Cardiac fibroblast (primary cell): ENCODE data around the gene POMGNT1.

- RRBS, result no CpG with 5 or more reads among the region's 5 CpGs
These were observed 53.9 kb downstream of the TOE1 start for GRCh38 chr1:45393815-45394423.

- RRBS, result no CpG with 5 or more reads among the region's 4 CpGs
These were observed 61.4 kb downstream of the TESK2 start for GRCh38 chr1:45429582-45429935.

- RRBS, result 76% methylated on average over 3 of the region's 20 CpGs
These were observed 8.2 kb downstream of the MMACHC start for GRCh38 chr1:45507872-45509202.

DNA sequence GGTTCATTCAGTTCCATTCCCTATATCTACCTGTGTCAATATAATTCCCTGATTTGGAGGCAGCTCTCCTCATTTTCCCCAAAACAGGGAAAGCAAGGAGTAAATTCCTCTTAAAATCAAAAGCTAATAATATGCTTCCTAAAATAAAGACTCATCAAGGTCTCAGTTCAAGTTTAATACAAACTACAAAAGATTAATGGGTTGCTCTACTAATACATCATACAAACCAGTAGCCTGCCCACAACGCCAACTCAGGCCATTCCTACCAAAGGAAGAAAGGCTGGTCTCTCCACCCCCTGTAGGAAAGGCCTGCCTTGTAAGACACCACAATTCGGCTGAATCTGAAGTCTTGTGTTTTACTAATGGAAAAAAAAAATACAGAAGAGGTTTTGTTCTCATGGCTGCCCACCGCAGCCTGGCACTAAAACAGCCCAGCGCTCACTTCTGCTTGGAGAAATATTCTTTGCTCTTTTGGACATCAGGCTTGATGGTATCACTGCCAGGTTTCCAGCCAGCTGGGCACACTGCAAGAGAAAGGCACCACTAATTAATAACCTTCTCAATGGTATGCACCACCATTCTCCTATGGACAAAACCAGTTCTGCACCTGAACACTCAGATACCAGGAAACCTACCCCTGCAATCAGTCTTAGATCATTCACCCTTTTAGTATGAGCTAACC, 10.7 kb downstream of the PRDX1 start:
- RRBS, result no CpG with 5 or more reads among the region's 4 CpGs

DNA sequence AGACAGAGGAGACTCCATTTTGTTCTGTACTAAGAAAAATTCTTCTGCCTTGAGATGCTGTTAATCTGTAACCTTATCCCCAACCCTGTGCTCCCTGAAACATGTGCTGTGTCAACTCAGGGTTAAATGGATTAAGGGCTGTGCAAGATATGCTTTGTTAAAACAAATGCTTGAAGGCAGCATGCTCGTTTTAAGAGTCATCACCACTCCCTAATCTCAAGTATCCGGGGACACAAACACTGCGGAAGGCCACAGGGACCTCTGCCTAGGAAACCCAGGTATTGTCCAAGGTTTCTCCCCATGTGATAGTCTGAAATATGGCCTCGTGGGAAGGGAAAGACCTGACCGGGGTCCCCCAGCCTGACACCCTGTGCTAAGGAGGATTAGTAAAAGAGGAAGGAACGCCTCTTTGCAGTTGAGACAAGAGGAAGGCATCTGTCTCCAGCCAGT, 8.1 kb downstream of the PRDX1 start:
- RRBS, result no CpG with 5 or more reads among the region's 6 CpGs

DNA sequence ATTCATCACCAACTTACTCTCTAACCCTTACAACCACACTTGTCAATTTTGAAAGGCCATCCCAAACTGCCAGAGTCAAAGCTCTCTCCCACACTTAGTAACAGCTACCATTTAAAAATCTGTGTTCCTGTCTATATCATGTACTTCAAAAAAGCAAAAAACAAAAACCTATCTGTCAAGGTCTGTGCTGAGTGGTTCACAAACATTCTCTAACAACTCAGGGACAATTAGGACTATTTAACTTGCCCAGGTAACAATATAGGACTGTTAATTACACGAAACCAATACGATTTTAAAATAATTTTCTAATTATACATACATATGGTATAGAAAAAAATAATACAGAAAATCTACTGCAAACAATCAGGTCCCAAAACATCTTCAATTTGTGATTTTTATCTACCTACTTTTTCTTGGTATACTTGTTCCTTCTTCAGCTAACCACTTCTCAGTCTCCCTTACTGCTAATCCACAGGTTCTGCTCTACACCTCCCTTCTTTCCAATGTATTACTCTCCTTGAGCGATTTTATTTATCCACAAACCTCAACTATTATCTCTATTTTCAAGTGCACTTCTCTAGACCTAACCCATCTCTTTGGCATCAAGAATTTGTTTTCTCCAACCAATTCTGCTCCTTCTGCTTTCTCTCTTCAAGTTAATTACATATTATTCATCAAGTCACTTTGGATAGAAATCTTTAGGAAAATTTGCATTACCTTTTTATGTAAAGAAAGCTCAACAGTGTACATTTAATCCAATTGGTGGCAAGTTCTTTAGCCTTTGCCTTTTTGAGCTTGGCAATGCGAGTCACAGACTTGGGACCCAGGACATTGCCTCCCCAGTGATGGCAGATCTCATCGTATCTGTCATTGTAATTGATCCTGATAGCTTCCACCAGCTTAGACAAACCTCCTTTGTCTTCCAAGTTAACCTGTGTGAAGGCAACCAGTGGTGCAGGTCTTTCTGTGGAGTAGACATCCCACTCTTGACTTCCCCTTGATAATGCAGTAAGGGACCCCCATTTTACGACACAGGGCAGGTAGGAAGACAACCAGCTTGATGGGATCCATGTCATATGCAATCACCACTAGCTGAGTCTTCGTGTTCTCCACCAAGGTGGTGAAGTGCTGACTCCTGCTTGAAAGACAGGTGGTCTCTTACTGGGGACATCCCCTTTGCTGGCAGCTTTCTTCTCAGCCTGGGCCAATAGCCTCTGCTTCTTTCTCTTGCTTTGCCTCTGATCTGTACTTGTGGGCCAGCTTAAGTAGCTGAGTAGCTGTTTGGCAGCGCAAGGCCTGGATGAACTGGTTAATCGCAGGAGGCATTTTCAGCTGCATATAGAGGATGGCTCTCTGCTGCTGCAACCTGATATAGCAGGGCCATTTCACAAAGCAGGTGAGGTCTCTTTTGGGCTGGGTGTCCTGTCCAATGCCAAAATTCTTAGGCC, 26.9 kb upstream of the CCDC17 start:
- RRBS, result no CpG with 5 or more reads among the region's 9 CpGs

DNA sequence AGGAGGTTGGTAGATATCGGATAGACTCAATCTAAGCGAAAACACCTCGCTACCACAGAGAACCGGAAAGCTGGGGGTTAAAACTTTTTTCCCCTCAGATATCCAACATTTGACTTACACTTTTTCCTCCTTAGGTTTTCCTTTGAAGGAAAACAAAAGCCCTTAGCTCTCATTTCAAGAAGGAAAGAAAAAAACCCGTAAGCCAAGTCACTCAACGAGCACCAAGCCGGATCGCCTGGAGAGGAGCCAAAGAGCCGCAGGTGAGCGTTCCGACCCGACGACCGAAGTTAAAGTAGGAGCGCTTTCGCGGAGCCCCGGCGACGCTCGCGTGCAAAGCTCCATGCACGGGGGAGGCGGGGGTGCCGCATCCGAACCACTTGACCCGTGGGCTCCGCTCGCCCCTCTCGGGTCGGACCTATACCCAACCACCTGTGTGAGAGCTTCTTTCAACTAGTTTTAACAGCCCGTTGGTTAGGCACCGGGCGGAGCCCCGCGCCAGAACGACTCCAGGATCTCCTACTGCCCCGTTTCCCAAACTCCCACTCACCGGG, 393 bp downstream of the GPBP1L1 start:
- RRBS, result 1% methylated on average over 15 of the region's 39 CpGs

DNA sequence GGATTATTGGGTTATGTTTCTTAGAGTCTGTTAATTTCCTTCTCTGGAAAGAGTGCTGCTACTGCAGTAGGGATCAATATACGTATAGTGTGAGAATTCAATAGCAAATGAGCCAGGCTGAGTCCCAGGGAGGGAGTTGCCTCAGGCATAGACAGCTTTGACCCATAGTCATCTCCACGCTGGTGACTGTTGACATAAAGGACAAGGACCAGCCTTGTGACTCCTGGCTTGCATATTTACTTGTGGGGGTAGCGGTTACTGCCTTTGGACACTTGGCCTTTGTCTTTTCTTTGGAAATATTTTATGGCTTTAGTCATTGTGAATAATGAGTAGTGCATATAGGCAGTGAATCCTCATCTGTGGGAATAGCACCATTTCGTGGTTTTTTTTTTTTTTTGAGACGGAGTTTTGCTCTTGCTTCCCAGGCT, 68.7 kb downstream of the MAST2 start:
- RRBS, result no CpG with 5 or more reads among the region's 5 CpGs

DNA sequence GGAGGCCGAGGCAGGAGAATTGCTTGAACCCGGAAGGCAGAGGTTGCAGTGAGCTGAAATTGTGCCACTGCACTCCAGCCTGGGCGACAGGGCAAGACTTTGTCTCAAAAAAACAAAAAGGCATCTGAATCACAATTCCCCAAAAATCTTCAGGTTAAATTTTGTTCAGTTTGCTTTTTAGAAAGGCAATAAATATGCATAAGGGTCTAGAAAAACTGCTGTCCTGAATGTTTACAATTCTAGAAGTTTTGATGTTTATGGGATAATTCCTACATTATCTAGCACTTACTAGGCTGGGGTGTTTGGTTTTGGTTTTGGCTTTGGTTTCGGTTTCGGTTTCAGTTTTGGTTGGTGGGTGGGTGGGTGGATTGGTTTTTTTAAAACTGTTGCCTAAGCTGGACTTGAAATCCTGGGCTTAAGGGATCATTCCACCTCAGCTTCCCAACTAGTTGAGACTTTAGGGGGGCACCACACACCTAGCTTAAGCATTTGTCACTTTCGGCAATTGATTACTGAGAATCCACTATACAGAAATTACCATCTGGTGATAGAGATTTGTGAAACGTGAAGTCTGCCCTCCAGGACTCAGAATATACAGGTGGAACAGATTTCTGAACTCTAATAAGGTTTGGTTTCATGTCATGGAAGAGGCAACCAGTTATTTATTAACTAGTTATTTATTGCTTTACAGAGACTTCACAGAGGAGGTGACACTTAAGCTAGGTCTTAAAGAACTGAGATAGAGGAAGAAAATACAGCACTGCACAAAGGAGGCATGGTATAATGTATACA, 69.8 kb downstream of the PIK3R3 start:
- RRBS, result no CpG with 5 or more reads among the region's 7 CpGs

DNA sequence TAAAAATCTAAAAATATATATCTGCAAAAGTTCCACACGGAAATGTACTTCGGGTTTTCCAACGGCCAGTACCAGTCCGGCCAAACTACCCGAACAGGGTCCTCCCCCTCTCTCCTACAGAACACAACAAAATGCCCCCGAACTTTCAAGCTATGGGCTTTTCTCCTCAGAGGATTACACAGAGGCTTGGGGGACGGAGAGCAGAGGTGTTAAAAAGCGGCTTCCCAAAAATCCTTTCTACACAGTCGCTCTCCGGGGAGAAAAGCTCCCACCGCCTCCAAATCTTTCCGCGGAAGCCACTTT, 463 bp downstream of the PIK3R3 start:
- RRBS, result no CpG with 5 or more reads among the region's 13 CpGs

GRCh38 chr1:46173192-46173995, 1.5 kb upstream of the TSPAN1 start:
- RRBS, result no CpG with 5 or more reads among the region's 9 CpGs

DNA sequence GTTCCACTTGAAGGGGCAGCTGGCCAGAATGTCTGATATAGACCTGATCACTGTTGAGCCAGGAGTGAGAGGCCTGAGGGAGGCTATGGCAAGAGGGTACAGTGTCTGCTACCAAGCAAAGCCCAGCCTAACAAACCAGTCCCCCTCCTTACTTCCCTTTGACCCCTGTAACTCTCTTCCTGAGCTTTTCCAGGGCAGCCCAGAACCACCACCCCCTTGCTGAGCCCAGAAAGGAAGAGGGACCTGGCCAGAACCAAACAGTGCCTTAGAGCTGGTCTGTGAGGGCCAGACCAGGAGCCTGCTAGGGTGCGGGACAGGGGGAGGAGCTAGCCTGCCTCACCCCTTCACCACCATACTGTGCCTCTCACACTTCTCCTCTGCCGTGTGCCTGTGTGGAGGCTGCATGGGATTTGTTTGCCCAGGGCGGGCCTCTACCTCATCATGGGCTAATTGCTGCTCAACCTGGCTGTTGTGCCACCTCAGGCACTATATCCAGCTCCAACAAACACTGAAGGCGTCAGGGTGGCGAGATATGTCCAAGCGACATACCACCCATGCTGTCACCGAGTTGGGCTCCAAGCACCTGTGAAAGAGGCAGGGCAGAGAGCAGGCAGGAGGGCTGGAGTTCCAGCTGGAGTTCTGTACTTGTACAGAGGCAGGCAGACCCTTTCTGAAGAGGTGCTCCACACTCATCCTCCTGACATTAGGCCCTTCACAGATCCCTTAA, 10.8 kb downstream of the POMGNT1 start:
- RRBS, result no CpG with 5 or more reads among the region's 7 CpGs

DNA sequence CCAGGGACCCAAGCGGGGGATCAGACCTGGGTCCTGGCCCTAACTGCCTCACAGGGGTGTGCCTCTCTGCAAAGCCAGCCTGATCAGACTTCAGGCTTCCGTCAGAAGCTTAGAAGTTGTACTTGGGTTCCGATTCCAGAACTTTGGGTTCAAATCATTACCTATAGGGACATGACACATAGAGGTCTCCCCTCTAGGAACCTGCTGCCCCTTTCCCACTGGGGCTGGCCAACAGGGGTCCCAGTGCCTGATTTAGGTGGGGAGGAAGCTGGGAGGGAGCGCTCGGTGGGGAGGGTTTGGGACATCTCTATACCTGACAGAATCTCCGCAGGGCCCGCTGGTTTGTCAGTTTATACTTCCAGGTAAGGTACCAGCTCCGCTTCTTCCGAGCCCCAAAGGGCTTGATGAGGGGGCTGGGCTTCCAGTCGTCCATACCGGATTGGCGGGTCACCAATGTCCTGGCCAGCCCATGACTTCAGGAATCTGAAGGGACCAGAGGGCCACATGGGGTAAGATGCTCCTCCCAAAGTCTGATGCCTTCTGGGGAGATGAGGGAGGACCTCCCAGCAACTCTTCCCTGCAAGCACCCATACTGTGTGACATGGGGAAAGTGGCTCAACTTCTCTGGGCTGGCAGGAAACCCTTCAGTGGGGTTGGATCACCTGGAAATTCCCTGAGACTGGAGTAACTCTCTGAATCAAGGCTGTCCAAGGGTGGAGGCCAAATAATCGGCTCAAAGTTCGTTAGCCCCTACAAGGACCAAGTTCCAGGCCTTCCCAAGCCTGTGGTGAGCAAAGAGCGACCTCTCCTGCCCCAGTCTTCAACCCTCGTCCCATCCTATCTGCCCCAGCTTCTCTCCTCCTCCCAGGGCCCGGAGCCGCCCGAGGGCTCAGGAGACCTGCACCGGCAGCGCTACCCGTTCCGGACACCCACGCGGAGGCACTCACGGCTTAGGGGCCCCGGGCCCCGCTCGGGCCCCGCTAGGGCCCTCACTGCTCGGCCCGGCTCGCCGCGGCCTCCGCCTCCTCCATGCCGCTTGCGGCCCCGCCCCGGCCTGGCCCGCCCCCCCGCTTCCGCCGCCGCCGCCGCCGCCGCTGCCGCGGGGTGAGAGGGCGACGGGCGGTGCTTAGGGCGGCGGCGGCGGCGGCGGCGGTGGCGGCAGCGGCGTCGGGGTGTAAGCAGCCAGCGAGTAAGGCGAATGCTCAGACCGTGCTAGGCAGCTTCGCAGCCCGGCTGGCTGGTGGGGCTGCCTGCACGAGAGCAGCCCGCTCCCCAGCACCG, at the start of gene POMGNT1:
POMGNT1 (minus strand) TSS at position 1,046 of the 1,281 bp plus-strand sequence.
- RRBS, result 1% methylated on average over 14 of the region's 73 CpGs

GRCh38 chr1:46246407-46247558, 780 bp upstream of the RAD54L start:
- RRBS, result 2% methylated on average over 6 of the region's 49 CpGs

DNA sequence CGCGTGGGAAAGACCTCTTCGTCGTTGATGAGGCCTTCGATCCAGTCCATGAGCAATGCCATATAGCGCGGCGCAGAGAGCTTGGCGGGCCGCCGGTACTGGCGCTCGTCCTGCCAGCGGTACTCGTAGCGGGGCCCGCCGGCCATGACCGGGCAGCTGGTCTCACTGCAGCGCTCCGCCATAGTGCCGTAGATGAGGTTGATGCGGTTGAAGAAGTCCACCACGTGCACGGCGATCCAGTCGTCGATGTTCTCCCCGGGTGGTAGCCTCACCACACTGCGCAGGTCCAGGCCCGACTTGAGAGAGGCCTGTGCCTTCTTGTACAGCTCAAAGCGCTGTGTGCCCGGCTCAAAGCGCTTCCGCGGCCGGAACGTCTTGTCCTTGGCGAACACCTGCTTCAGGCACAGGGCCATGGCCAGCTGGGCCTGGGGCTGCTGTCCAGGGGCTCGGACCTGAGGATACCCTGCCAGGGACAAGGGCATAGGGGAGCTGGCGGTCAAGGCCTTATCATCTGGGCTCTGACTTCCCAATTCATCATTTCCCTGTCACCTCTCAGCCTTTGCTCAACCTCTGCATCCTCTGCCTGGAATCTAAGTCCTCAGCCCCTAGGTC, 3.6 kb downstream of the MOB3C start:
- RRBS, result 94% methylated on average over 9 of the region's 41 CpGs

GRCh38 chr1:46658251-46658947, 9.8 kb downstream of the ATPAF1 start:
- RRBS, result no CpG with 5 or more reads among the region's 2 CpGs

GRCh38 chr1:46764428-46764894, 34.4 kb upstream of the CYP4B1 start:
- RRBS, result no CpG with 5 or more reads among the region's 2 CpGs

DNA sequence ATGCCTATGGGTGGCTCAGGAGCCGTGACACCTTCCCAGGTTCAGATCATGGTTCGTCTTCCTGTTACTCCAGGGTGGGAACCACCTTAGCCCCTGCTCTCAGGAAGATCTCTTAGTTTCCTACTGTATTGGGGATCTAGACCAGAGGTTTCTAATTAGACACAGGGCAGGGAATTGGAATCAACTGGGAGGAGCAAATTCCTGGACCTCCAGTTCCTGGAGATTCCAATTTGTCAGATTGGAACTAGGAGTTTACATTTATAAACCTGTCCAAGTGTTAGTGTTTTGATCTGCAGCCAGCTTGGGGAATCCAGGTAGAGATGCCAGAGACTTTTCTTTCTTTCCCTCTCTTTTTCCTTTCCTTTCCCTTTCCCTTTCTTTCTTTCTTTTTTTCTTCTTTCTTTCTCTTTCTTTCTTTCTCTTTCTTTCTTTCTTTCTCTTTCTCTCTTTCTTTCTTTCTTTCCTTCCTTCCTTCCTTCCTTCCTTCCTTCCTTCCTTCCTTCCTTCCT, 987 bp downstream of the CYP4B1 start:
- RRBS, result no CpG with 5 or more reads among the region's 2 CpGs

- RRBS, result no CpG with 5 or more reads among the region's 4 CpGs
These were observed 2.5 kb downstream of the CYP4B1 start for GRCh38 chr1:46801269-46801840.

DNA sequence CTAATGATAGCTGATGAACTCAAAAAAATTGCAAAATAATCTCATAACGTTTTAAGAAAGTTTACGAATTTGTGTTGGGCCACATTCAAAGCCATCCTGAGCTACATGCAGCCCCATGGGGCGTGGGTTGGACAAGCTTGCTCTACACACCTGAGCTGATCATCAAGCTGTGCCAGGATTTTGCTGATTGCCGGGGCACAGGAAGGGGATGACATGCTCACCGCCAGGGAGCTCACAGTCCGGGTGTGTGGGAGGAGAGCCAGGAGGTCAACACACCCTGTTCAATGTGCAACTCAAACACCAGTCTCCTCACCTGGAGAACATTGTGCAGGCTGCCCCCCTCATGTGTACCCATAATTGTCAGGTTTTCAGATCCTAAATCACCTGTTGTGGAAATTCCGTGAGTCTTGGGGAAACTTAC, 1.0 kb downstream of the CYP4A11 start:
- RRBS, result 82% methylated on average over 3 of the region's 7 CpGs